ENCODE measurements around a stretch of chr22.

GRCh38 chr22:25058273-25059141 is 106.0 kb downstream of the KIAA1671 start:
- PRO-cap = no peak

- PRO-cap = no peak
Observed at GRCh38 chr22:25096385-25096727, 103.3 kb upstream of the CRYBB3 start.

- PRO-cap = no peak
Observed at GRCh38 chr22:25112492-25112811, 87.2 kb upstream of the CRYBB3 start.

- PRO-cap = no peak
Observed at GRCh38 chr22:25130464-25131069, 69.1 kb upstream of the CRYBB3 start.

DNA sequence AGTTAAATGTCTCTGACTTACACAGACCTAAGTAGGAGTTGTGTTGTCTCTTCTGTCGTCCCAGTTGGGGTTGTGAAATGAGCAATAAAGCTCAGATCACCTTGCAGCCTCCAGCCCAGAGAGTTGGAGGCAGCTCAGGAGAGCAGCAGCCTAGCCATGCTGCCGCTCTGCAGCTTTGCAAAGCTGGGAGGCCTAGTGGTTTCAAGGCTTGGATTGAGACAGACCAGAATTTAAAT is 65.2 kb upstream of the CRYBB3 start:
- PRO-cap = no peak

GRCh38 chr22:25138723-25139263 is 60.9 kb upstream of the CRYBB3 start:
- PRO-cap = no peak

- PRO-cap = no peak
Observed at GRCh38 chr22:25148372-25148960, 51.2 kb upstream of the CRYBB3 start.

GRCh38 chr22:25402912-25403445 is 161.5 kb upstream of the GRK3 start:
- PRO-cap = no peak

DNA sequence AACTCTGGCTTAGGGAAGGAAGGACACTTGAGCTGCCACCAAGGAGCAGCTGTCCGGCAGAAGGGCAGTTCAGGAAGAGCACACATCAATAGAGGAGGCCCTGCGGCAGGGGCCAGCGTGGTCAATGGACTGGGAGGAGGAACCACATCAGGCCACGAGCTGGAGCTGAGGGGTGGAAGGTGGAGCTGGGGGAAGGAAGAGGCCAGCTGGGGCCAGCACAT is 158.0 kb upstream of the GRK3 start:
- PRO-cap = no peak

- PRO-cap = no peak
Observed at GRCh38 chr22:25482196-25482752, 82.2 kb upstream of the GRK3 start.

- PRO-cap = no peak
Observed at GRCh38 chr22:25539238-25539694, 25.2 kb upstream of the GRK3 start.

- PRO-cap = no peak
Observed at GRCh38 chr22:25615776-25616357, 51.4 kb downstream of the GRK3 start.

DNA sequence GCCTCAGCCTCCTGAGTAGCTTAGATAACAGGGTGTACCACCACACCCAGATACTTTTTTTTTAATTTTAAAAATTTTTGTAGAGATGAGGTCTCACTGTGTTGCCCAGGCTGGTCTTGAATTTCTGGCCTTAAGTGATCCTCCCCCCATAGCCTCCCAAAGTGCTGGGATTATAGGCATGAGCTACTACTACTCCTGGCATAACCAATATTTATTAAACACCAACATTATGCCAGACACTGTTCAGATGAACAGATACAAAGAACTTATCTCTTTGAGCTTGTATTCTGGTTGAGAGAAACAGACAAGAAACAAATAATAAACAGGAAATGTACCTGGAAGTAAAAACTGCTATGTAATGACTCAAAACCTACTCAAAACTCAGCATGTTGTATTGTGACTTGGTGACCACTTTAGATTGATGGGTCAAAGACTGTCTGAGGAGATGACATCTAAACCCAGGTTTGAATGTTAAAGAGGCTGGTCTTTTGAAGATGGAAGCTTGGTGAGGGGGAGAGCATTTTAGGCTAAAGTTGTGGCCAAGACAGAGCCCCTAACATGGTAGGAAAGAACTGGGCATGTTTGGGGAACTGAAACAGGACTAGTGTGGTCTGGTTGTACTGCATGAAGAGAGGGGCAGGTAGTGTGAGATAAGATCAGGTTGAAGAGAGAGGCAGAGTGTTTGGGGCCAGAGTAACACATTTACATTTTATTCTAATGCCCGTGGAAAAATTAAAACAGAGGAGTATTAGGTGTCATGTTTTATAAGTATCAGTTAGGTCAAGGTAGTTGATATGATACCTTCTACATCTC is 85.4 kb upstream of the MYO18B start:
- PRO-cap = no peak

GRCh38 chr22:25666450-25666805 is 75.6 kb upstream of the MYO18B start:
- PRO-cap = no peak

GRCh38 chr22:25742774-25743393 is 896 bp downstream of the MYO18B start:
- PRO-cap = no peak

GRCh38 chr22:25743394-25744057 is 1.5 kb downstream of the MYO18B start:
- PRO-cap = no peak

GRCh38 chr22:25844200-25844570 is 102.2 kb downstream of the MYO18B start:
- PRO-cap = no peak

DNA sequence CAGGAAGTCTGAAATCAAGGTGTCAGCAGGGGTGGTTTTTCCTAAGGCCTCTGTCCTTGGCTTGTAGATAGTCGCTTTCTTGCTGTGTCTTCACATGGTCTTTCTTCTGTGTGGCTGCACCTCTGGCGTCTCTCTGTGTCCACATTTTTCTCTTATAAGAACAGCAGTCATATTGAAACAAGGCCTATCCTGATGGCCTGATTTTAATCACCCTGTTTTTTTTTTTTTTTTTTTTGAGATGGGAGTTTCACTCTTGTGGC is 137.0 kb upstream of the SEZ6L start:
- PRO-cap = no peak

DNA sequence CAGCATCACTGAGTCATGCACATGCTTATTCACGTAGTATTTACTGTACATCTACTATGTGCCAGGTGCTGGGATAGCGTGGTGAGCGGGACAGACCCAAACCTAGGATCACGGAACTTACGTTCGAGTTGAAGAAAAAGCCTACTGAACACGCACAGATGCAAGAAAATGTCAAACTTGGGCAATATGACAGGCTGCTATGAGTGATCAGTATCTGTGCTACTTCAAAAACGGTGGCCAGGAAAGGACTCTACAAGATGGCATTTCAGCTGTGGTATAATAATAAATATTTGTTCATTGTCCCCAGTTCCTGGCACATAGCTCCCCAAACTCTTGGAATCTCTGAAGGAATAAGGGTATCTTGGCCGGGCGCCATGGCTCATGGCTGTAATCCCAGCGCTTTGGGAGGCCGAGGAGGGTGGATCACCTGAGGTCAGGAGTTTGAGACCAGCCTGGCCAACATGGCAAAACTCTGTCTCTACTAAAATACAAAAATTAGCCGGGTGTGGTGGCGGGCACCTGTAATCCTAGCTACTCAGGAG is 16.1 kb upstream of the TFIP11 start:
- PRO-cap = no peak

GRCh38 chr22:26529334-26530328 is 17.4 kb upstream of the TFIP11 start:
- PRO-cap = no peak